NALM6 (cell line): Measurements from ENCODE around the genes WDR20 and AMN.

DNA sequence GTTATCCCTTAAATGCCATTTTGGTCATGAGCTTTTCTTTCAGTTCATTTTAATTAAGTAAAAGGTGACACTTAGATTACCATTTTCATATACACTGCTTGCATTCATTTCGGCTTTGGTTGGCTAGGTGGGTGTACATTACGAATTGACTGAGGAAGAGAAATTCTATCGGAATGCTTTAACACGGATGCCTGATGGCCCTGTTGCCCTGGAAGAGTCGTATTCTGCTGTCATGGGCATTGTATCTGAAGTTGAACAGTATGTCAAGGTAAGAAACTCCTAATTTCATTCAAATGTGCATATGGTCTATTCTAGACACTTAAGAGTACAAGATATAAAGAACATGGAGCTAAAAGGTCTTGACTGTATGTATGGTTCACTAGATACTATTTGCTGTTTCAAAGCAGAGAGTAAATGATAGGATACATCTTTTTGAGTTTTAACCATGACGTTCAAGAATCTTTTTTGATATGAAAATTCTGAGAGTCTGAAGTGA lies 29.7 kb downstream of the DYNC1H1 start:
- PRO-cap, result no peak

DNA sequence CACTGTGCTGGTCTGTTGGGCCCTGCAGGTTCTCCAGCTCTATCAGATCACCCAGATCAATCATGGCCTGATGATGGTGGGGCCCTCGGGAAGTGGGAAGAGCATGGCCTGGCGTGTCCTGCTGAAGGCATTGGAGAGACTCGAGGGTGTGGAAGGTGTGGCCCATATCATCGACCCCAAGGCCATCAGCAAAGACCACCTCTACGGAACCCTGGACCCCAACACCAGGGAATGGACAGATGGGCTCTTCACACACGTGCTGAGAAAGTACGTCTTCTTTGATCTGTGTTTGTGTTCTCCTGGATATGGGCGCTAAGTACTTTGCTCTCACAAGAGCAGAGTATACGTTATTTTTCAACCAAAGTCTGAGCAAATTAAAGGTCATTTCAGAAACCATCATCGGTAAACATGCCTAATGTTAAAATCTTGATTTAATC lies 47.5 kb downstream of the DYNC1H1 start:
- PRO-cap, result no peak

GRCh38 chr14:102039296-102040000 lies 47.4 kb downstream of the HSP90AA1 start:
- PRO-cap, result no peak

- PRO-cap, result no peak
Measured at GRCh38 chr14:102084585-102085261, 2.1 kb downstream of the HSP90AA1 start.

GRCh38 chr14:102138813-102140092 lies at the start of gene WDR20:
TSS of gene WDR20 (plus strand) at chr14:102139897.
- PRO-cap, result bidirectional peak, plus-strand start at chr14:102139430, minus-strand start at chr14:102139211; bidirectional peak, plus-strand start at chr14:102139897, minus-strand start at chr14:102139677

- PRO-cap, result no peak
Measured at GRCh38 chr14:102140093-102141086, 693 bp downstream of the WDR20 start.

- PRO-cap, result no peak
Measured at GRCh38 chr14:102154859-102155575, 15.3 kb downstream of the WDR20 start.

GRCh38 chr14:102227509-102227961 lies 77.4 kb downstream of the MOK start:
- PRO-cap, result no peak

DNA sequence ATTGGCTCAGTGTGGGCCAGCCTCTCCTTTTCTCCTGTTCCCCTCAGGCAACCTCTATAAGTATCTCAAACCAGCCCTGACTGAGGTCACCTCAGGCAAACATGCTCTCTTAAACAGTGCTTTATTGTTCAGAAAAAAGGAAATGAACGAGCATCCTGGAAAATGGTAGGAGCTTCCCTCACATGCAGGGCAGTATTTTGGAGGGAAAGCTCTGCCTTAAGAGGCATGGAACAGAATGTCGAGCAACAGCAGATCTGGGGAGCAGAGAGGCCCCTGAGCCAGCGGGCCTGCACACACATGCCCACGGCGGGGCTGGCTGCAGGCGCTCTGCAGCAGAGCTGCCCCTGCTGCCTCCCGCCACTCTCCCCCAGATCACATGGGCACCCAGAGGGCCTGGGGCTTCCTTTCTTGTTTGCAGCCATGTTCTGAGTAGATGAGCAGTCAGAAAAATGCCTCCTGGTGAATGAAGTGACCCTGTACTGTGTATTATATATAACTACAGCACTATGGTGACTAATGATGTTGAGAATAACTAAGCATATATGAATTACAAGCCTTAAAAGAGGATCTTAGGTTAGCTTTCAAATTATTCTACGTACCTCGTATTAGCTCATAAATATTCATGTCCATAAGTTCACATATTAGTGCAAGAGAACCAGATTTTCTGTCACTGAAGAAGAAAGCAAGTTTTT lies 41.9 kb downstream of the MOK start:
- PRO-cap, result no peak

DNA sequence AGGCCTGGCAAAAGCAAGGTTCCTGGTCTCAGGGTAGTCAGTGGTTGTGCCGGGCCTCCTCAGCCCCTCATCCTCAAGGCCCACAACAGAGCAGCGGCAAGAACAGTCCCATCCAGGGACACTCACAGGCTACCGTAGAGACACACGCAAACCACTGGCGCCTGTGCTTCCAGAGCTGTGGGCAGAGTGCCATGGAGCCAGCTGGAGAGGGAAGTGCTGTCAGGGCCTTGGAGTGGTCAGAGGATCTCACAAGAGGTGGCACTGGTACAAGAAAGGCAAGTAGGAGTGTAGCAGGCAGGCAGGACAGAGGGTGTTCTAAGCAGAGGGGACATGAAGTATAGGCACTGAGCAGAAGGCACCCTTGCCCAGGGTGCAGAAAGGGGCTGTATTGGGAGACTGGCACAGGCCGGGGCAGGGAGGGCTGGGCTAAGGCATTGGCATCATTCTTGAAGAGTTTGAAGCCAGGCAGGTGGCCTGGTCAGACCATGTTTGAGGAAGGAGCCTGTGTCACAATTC lies 34.6 kb downstream of the ANKRD9 start:
- PRO-cap, result no peak

DNA sequence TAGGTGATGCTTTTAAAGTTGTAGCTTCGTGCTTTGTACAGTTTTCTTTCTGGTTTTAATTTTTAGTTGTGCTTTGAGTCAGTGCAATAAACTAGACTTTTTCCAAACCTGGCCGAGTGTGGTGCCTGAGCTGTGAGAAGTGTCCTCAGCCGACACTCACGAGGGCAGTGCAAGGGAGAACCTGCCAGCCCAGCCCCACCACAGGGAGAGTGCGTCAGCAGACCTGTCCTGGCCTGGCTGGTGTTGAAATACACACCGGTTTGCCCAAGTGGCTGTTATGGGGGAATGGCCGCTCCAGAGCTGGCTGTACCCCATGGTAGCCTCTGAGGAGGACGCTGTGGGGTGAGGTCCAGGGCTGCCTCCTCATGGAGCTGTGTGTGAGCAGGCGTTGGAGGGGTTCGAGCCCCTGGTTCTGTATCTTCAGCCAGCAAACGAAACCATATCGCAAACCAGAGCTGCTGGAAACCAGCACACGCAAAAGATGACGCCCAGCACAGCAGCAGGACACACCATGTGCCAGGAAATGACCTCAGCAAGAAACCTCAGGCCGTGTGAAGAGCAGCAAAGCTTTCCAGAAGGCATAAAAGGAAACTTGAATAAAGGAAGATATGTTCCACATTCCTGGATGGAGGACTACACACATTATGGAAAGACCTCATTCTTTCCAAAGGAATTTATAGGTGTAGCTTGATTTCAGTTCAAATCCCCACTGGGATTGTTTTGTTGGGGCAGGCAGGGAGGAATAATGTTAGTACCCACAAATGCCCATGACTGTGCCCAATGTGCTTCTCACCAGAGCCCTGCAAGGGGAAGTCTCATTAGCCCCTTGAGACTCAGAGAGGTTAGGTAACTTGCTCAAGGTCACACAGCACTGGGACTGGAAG lies 9.3 kb downstream of the ANKRD9 start:
- PRO-cap, result no peak

- PRO-cap, result no peak
Measured at GRCh38 chr14:102511463-102512010, 2.0 kb upstream of the ANKRD9 start.

DNA sequence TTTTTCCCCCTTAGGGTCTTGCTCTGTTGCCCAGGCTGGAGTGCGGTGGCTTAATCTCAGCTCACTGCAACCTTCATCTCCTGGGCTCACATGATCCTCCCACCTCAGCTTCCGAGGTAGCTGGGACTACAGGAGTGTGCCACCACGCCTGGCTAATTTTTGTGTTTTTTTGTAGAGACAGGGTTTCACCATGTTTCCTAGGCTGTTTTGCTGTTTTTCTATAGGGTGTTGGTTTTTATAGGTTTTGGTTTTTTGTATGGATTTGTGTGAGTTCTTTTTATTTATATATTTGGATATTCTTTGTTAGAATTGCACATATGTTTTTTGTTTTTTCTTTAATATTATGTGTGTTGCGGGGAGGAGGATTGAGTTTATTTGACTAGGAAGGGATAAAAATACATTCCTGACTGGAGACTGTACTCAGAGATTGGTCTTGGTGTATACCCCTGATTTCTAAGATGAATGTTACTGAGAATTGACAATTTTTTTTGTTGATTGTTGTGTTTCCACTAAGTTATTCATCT lies 11.2 kb downstream of the RCOR1 start:
- PRO-cap, result no peak

GRCh38 chr14:102662944-102663525 lies 70.6 kb downstream of the RCOR1 start:
- PRO-cap, result no peak

DNA sequence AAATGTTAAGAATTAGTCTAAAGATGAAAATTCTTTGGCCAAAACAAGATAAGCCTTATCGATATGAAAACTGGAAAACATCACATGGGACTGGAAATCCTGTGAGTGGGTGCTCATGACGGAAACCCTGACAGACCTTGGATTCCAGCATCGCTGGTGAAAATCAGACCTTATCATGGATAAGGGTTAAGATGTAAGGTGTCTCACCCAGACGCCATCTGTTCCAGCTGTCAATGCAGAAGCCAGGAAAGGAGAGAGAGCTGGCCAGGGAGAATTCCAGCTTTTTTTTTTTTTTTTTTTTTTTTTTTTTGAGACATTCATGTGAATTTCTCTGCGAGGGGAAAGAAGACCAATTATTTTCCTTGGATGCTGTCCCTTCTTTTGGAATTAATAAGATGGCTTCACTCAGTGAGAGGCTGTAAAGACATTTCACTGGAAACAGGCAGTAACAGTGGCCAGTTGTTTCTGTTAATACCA lies 1.8 kb downstream of the TRAF3 start:
- PRO-cap, result no peak

- PRO-cap, result no peak
Measured at GRCh38 chr14:102805290-102806135, 28.3 kb downstream of the TRAF3 start.

DNA sequence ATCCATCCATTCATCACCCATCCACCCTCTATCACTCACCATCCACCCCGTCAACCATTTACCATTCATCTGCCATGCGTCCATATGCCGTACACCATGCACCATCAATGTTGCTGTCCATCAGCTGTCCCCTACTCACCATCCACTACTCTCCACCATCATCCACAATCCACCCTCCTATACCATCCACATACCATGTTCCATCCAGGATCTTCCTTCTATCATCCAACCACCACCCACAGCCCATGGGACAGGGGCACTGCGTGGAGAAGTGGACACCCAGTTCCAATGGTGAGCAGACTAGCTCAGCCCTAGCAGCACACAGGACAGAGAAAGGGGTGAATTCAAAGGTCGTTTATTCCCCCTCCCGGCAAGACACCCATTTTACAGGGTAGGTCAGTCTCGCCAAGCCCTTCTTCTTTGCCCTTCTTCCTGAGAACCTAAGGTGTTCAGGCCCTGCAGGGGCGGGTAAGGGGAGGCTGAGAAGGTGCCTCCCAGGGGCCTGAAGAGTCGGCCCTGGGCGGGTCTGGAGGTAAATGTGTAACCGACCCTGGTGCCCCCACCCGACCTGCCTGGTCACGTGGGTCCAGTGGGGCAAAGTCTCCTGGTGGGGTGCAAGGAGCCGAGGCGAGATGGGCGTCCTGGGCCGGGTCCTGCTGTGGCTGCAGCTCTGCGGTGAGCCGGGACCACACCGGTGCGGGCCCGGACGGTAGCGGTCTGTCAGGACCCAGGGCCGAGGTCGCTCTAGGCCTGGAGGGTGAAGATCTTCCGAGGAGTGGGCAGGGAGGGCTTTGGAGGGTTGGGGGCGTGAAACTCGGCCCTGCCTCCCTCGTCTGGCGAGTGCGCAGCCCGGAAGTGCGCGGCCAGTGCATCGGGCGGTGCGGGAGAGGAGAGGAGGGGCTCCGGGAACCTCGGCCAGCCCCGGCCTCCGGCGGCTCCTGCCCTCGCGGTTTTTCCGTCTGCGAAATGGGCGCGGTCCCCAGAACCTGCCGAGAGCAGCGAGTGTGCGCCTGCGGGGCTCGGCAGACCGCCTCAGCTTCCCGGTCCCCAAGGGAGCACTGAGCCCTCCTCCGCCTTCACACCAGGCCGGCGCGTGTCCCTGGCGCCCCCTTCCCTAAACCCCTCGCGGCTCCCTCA lies at the start of gene AMN:
AMN (plus strand) TSS at position 607 of the 1,137 bp plus-strand sequence.
- PRO-cap, result no peak

- PRO-cap, result unidirectional peak, plus-strand start at chr14:102927945
Measured at GRCh38 chr14:102927047-102928210, 5.0 kb downstream of the AMN start.

GRCh38 chr14:102929731-102930541 lies 7.5 kb downstream of the AMN start:
- PRO-cap, result no peak

DNA sequence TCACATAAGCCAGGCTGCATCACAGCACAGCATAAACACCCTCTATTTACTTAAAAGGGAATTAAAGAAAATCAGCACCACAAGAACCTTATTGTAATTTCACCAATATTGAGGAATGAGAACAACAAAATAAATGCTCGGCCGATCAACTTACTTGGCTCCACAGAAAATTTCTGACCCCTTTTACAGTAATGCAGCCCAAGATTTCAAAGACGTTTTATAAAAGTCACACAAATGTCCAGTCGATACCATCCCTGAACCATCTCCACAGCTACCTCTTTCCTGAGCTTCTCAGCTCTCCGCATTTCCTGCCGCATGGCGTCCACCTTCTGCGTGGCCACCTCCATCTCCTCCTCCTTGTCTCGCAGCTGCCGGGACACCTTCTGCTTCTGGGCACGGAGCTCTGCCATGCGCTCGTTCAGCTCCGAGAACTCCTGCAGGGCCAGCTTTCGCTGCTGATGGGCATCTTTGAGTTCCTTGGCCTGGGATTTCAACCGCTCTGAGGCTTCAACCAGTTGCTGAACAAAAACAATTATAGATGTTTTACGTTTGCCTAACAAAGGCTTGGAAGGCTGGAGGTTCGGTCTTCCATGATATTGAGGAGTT lies 49.3 kb downstream of the AMN start:
- PRO-cap, result no peak